REH cell (cell line): ENCODE results near the genes ACVRL1, KRT7 and KRT1.

GRCh38 chr12:51855640-51856556 is 7.4 kb upstream of the FIGNL2 start:
- PRO-cap: no peak

GRCh38 chr12:51906610-51907560 is at the start of gene ACVRL1:
TSS of gene ACVRL1 (plus strand) at chr12:51907504.
- PRO-cap: no peak

GRCh38 chr12:51910505-51911180 is 3.3 kb downstream of the ACVRL1 start:
- PRO-cap: no peak

DNA sequence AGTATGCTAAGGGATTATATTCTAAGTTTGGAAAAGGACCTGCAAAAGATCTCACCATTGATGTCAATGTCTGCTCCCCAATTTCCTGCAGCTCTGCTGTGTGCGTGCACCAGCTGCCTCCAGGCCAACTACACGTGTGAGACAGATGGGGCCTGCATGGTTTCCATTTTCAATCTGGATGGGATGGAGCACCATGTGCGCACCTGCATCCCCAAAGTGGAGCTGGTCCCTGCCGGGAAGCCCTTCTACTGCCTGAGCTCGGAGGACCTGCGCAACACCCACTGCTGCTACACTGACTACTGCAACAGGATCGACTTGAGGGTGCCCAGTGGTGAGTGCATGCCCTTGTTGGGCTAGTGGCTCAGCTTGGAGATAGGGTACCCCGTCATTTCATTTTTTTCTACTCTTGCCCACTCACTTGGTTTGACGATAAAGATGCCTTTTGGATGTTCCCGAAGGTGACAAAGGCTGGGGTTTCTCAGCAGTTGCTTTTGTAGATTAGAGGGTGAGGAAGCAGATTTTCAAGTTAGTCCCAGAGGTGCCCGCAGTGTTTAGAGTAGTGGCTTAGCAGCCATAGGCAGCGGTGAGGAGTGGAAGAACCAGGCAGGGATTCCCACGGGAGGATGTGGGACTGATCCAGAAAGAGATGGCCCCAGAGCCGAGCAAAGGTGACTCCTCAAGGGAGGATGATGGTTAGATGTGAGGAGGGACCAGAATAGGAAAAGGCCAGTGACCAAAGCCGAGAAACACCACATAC is 23.9 kb downstream of the ACVR1B start:
- PRO-cap: no peak

DNA sequence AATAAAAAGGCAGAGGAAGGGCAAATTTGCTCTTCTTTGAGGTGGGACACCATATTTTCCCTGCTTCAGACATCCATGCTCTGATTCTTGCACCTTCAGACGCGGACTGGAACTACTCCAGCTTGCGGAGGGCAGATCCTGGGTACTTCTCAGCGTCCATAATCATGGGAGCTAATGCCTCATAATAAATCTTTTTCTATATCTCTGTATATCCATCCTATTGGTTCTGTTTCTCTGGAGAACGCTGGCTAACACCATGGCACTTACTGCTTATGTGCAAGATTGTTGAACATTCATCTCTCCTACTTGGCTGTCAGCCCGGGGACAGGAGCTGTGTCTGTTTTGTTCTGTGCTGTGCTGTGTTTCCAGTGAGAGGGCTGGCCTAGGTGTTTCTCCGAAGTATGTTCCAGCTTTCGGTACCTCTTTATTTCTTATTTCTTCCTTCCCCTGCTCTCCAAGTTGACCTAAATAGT is 18.9 kb upstream of the NR4A1 start:
- PRO-cap: no peak

- PRO-cap: no peak
Observed at GRCh38 chr12:52055383-52056020, 4.3 kb downstream of the NR4A1 start.

DNA sequence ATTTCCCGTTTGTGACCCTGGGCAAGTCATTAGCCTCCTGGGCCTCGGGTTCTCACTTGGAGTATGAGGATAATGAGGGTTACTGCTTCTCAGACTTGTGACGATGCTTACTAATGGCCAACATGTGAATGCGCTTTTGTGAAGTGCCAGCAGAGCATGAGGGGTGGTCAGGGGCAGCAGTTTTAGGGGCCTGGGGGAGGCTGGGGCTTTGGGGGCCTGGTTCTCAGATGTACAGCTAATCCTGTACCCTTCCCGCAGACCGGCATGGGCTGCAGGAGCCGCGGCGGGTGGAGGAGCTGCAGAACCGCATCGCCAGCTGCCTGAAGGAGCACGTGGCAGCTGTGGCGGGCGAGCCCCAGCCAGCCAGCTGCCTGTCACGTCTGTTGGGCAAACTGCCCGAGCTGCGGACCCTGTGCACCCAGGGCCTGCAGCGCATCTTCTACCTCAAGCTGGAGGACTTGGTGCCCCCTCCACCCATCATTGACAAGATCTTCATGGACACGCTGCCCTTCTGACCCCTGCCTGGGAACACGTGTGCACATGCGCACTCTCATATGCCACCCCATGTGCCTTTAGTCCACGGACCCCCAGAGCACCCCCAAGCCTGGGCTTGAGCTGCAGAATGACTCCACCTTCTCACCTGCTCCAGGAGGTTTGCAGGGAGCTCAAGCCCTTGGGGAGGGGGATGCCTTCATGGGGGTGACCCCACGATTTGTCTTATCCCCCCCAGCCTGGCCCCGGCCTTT is 7.4 kb downstream of the NR4A1 start:
- PRO-cap: no peak

DNA sequence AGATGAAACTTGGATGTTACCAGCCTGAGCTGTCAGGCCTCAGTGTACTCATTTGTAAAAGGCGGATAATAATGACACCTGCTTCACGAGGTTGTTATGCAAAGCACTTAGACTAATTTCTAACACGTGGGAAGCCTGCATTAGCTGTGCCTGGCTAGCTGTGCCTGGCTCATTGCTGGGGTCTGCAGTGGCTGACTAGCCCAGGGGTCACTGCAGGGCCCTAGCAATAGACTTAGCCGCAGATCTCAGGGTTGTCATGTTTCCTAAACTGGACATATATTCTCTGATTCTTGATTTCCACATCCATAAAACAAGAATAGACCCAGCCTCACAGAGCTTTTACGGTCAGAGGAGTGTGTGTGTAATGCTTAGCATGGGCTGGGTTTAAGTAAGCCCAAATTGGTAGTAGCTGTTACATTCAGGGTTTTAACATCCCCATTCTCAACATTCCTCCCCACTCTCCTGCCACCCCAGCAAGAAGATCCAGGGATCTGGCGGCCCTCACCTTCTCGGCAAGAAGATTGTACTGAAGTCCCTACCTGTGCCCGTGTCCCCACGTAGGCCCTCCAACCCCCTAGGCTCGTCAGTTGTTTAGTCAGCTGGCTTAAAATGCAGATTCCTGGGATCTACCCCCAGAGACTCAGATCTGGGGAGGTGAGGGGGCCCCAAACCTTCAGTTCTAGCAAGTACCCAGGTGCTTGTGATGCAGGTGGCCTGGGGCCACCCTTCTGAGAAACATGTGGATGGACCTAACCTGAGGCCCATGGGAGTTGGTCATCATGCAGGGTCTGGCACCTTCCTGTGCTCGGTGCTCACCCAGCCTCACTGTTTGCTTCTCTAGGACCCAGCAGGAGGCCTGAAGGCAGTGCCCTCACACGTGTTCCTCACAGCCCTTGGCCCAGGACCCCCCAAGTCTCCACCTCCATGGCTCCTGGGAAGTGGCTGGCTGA is 8.6 kb downstream of the NR4A1 start:
- PRO-cap: no peak

- PRO-cap: no peak
Observed at GRCh38 chr12:52068988-52069271, 848 bp upstream of the ATG101 start.

- PRO-cap: no peak
Observed at GRCh38 chr12:52122955-52123327, 43.4 kb downstream of the SMIM41 start.

GRCh38 chr12:52175352-52175559 is 16.6 kb downstream of the KRT80 start:
- PRO-cap: no peak

- PRO-cap: no peak
Observed at GRCh38 chr12:52189698-52190163, 2.1 kb downstream of the KRT80 start.

DNA sequence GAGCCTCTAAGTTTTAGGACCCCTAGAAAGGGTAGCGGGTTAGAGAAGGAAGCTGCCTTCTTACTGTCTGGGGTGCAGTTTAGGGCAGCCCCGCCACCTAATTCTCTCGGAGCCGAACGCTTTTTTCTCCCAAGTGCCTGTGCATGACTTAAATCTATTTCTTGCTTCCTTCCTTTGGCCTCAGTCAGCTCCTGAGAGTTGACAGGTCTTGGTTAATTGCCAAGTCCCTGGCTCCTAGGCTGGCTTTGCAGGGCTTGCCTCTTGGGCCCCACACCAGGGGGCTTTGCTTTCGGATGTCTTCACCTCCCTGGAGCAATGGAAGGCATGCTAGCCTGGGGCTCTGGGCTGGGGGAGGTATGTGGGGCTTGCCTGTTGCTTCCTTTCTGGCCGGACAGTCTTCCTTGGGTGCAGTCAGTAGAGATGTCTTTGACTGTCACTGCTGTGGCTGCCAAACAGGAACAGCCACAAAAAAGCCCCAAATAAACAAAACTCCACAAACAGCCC is 2.1 kb upstream of the KRT80 start:
- PRO-cap: no peak

DNA sequence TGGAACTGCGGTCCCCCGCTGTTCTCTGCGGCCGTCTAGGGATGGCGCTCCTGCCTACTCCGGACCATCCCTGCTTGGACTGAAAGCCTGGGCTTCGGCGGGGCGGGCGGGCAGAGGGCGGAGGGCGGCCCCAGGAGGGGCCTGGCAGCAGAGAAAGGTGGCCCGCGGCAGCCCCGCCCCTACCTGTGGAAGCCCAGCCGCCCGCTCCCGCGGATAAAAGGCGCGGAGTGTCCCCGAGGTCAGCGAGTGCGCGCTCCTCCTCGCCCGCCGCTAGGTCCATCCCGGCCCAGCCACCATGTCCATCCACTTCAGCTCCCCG is at the start of gene KRT7:
KRT7 (plus strand) TSS at position 242 of the 319 bp plus-strand sequence.
- PRO-cap: no peak

- PRO-cap: no peak
Observed at GRCh38 chr12:52241250-52241718, 8.2 kb downstream of the KRT7 start.

- PRO-cap: no peak
Observed at GRCh38 chr12:52249863-52250865, 17.1 kb downstream of the KRT7 start.

GRCh38 chr12:52608314-52608710 is 7.0 kb upstream of the KRT72 start:
- PRO-cap: no peak

GRCh38 chr12:52629569-52629990 is 11.2 kb upstream of the KRT73 start:
- PRO-cap: no peak

DNA sequence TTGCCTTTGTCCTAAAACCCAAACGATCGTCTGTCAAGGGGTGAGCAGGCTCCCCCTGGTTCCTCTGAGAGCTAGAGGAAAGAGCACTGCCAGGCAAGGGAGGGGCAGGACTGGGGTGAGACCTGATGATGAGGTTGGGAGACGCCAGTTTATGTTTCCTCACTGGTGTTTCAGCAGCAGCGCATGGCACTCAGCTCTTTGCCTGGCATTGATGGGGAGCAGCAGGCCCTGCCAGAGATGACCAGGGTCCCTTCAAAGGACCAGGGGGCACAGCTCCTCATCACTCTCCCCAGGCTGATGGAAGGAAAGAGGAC is 8.0 kb upstream of the KRT2 start:
- PRO-cap: no peak

GRCh38 chr12:52680178-52680653 is at the start of gene KRT1:
TSS of gene KRT1 (minus strand) at chr12:52680407.
- PRO-cap: no peak